GM23248 (cell line): ENCODE results near the genes SLC19A1 and LSS.

- RAMPAGE, long total RNA = no peak
These were observed 57.7 kb upstream of the COL18A1 start for GRCh38 chr21:45347323-45347672.

DNA sequence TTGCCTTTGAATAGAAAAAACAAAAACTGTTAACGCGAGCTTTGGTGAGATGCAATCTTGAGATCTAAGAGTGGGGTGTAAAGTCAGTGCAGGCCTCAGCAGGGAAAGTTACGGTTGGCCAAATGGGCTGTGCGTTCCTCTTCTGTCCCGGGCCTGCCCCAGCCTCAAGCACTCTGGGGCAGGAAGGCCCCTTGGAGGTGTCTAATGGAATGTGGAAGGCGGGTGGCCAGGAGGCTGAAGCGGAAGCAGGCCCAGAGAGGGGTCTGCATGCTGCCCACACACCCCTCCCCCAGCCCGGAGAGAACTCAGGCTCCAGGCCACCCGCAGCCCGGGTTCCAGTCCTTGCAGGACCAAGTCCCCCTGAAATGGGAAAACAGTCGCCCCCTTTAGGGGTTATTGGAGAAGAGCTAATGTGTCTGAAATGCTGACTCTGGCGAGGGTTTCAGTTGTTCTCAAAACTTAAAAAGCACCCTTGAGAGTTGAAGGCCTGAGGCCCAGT lies 1.9 kb downstream of the COL18A1 start:
- RAMPAGE, long total RNA = no peak

- RAMPAGE, long total RNA = no peak
These were observed 25.4 kb downstream of the COL18A1 start for GRCh38 chr21:45430216-45430858.

- RAMPAGE, long total RNA = no peak
These were observed 14.1 kb downstream of the SLC19A1 start for GRCh38 chr21:45527990-45528622.

- RAMPAGE, long total RNA = start-site peak on the minus strand at chr21:45542429-45542446, 16 and 6 reads in 2 replicates
These were observed at the start of gene SLC19A1 for GRCh38 chr21:45542248-45543302. SLC19A1 (minus strand) TSS chr21:45542440.

GRCh38 chr21:45549107-45549766 lies 7.0 kb upstream of the SLC19A1 start:
- RAMPAGE, long total RNA = no peak

- RAMPAGE, long total RNA = no peak
These were observed 36.4 kb upstream of the PCBP3 start for GRCh38 chr21:45607044-45607556.

- RAMPAGE, long total RNA = no peak
These were observed 11.6 kb upstream of the PCBP3 start for GRCh38 chr21:45631897-45632441.

GRCh38 chr21:45634300-45634917 lies 9.1 kb upstream of the PCBP3 start:
- RAMPAGE, long total RNA = no peak

DNA sequence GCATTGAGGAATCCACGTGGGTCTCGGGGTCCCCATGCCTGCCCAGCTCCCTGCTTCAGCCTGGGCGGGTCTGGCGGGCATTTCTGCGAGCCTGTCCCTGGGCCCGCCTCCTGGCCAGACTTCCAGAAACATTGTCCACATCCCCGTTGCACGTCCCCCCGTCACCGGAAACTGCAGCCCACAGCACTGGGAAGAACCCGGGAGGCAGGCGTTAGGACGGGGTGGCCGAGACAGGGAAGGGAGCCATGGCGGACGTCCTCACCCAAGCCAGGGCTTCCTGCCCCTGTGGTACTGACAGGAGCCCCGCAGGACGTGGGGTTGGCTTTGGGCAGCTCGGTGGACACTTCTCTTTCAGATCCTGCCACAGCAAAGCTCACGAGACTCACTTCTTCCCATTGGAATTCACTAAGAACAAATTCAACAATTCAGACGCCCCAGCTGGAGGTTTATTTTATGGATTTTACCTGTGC lies 113.0 kb upstream of the COL6A1 start:
- RAMPAGE, long total RNA = no peak

DNA sequence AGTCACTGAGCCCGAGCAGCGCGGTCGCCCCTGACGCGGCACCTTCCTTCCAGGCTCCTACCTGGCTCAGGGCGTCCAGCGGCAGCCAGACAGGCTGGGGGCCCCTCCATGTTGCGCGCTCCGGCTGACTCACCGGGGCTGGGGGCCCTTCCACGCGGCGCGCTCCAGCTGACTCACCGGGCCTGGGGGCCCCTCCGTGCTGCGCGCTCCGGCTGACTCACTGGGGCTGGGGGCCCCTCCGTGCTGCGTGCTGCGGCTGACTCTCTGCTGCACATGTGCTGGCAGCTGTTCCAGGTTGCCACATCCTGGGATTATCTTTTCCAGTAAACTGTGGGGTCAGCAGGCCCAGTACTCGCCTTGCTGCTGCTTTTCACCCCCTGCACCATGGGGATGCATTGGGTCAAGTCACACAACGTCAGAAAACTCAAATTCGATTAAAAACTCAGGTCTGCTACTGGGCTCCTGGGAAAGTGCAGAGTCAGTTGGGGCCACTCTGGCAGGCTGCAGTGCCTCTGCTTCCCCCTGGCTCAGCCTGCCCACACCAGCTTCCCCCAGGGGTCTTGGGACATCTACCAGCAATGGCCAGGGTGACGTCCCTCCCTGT lies 106.4 kb upstream of the COL6A1 start:
- RAMPAGE, long total RNA = no peak

- RAMPAGE, long total RNA = no peak
These were observed at the start of gene LSS for GRCh38 chr21:46228290-46229100. LSS (minus strand) TSS chr21:46228774.

GRCh38 chr21:46242218-46243130 lies 13.9 kb upstream of the LSS start:
- RAMPAGE, long total RNA = no peak

DNA sequence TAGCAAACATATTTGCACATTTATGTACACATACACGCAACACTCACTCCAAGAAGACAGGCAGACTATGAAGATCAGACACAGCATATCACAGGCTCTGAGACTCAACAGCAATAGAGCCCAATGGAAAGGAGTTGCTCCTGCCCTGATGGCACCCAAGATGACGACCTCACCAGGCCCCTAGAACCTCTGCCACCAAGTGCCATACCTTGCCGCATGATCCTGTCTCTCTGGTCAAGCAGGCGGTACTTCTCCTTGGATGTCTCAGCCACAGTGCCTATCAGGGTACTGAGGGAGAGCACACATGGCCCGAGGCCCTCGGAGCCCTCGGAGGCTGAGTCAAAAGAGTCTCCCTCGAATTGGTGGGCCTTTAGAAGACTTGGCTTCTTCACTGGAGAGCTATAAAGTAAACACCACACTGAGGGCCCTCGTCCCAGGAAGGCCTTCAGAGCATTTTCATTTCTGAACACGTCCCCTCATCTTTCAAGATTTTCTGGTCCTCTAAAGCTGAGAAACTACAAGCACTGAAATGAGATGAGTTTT lies 8.0 kb downstream of the MCM3AP start:
- RAMPAGE, long total RNA = no peak

DNA sequence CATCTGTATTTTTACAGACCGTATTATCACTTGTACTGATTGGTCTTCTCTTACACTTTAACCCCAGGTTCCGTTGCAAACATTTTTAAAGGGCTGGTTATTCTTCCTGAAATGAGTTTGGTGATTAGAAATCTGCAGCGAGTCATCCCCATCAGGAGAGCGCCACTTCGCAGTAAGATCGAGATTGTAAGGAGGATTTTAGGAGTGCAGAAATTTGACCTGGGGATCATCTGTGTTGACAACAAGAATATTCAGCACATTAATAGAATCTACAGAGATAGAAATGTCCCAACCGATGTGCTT lies 612 bp downstream of the YBEY start:
- RAMPAGE, long total RNA = no peak

GRCh38 chr21:46317856-46318621 lies 5.6 kb downstream of the C21orf58 start:
- RAMPAGE, long total RNA = no peak

DNA sequence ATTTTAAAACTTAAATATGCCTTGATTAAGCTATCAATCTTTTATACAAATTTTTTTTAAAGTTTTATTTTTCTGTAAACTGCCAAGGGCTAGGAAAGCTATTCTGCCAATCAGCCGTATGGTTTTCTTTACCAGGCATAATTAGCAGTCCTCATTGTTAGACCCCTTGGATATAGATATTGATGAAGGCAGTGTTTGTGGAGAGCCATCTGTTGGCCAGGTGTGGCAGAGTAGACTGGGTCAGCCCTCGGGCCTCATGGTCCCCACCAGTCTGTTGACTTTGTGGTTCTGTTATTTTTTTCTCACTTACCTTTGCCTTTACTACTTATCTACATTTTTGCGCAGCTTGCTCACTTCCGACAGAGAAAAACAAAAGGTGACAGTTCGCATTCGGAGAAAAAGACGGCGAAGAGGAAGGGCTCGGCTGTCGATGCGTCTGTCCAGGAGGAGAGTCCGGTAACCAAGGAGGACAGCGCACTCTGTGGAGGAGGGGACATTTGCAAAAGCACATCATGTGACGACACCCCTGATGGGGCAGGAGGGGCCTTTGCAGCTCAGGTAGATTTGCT lies 2.2 kb downstream of the PCNT start:
- RAMPAGE, long total RNA = no peak

DNA sequence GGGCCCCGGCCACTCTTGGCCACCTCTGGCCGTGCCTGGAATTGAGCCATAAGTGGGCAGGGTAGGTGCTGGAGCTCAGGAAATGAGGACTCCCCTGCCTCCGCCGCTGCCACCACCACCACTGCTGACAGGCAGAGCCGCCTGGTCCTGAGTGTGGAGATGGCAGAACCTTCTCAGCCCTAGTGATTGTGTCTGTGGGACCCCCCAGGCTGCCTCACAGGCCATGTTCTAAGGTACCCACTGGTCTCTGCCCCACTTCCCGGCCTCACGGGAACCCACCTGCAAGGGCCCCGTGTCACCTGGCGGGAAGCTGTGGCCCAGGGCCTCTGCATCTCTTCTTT lies 34.5 kb upstream of the DIP2A start:
- RAMPAGE, long total RNA = no peak

DNA sequence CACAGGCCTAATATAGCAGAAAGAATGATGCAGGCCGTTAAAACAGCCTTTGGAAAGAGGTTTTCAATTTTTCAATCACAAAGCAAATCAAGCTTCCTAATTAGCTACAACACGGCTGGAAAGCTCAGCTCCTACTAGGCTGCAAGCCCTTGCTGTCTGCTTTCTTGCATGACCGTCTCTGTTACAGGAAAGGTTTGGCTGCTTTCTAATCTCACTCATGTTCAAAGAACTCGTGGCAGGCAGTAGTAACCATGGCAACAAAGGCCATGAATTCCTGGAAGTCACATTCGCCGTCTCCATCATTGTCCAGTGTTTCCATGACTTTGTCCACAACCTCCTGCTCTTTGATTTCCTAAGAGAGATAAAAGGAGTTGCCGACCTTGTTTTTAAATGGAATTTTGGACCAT lies 5.7 kb downstream of the S100B start:
- RAMPAGE, long total RNA = no peak

DNA sequence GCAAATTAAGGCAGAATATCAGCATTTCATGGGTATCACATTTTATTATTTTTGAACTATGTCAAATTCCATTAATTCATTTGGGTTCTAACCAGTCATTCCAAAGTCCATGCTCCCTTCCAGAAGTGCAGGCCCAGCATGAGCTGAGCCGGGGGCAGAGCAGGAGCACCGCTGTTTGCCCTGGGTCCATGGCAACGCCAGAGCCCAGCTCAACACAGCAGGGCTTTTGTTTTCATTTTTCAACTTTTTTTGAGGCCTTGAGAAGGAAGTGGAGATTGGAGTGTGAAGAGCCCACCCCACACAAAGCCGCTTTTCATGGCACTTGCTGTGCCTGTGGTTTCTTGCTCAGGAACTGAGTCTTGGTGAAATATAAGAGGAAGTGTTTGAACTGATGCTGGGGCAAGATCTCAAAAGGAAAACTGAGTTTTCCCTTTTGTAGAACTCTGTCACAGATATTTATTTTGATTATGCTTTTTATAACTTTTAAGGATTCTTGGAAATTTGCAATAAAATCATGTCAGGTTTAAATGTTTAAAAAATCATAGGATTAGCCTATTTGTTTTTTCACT lies 13.2 kb upstream of the PRMT2 start:
- RAMPAGE, long total RNA = no peak